BJ (cell line): ENCODE measurements around a stretch of chr17.

GRCh38 chr17:64989113-64989383, 67.5 kb downstream of the GNA13 start:
- CAGE, long polyA plus RNA = no peak
- RRBS = no CpG with 5 or more reads among the region's 2 CpGs

GRCh38 chr17:65001658-65002032, 54.9 kb downstream of the GNA13 start:
- CAGE, long polyA plus RNA = no peak
- RRBS = no CpG with 5 or more reads among the region's 6 CpGs

DNA sequence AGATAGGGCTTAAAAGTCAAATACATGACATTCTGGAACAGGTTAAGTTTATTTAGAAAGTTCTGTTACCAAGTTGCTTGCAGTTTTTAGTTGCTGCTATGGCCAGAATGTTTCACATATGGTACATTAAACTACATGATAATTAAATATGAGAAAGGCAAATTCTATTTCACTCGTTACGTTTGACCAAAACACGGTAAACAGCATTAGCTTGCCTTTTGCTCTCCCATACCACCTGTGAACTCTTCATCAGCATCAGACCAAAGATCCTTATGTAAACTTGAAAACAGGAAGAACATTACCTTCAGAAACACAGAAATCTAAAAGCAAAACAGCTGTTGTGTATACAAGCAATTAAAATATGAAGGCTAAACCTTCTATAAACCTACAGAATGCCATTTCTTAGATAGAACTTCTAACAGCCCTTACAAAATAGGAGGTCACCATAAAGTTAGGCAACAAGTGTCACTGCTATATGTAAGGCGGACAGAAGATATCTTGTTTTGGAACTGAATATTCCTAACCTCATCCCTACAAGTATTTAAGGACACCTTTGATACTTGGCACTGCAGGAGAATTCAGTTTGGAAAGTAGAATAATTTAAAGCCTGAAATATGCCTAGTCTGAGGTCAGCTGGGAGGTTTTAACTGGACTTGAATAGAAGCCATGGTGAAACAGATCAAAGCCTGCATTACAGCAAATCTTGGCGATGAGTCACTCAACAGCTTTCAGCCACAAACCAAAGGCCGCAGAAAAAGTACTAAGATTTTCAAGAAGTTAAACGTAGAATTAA, 43.0 kb downstream of the GNA13 start:
- CAGE, long polyA plus RNA = no peak
- RRBS = no CpG with 5 or more reads among the region's 7 CpGs

- CAGE, long polyA plus RNA = no peak
- RRBS = no CpG with 5 or more reads among the region's 11 CpGs
Observed at GRCh38 chr17:65022817-65023694, 33.5 kb downstream of the GNA13 start.

GRCh38 chr17:65122661-65123728, 14.2 kb upstream of the RGS9 start:
- CAGE, long polyA plus RNA = no peak
- RRBS = 2% methylated on average over 18 of the region's 59 CpGs

DNA sequence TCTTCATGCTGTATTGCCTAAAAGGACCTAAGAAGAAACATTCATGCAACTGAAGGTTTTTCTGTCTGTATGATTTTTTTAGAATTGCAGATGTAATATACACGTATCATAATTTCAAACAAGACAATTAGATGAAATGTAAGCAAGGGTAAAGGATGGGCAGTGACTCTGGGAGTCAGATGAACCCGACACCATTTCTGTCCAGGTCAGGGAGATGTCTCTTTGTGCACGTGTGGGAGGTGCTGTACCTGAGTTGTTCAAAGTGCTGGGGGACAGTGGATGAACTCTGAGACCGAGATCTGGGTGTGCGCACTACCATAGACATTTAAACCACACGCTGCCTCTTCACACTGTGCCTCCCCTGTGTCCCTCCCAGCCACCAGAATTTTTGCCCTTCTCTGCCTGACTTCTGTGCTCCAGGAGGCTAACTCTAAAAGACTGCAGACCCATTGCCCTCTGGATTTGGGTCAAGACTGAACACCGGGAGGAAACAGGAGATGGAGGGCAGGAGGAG, 5.9 kb upstream of the RGS9 start:
- CAGE, long polyA plus RNA = no peak
- RRBS = no CpG with 5 or more reads among the region's 7 CpGs

DNA sequence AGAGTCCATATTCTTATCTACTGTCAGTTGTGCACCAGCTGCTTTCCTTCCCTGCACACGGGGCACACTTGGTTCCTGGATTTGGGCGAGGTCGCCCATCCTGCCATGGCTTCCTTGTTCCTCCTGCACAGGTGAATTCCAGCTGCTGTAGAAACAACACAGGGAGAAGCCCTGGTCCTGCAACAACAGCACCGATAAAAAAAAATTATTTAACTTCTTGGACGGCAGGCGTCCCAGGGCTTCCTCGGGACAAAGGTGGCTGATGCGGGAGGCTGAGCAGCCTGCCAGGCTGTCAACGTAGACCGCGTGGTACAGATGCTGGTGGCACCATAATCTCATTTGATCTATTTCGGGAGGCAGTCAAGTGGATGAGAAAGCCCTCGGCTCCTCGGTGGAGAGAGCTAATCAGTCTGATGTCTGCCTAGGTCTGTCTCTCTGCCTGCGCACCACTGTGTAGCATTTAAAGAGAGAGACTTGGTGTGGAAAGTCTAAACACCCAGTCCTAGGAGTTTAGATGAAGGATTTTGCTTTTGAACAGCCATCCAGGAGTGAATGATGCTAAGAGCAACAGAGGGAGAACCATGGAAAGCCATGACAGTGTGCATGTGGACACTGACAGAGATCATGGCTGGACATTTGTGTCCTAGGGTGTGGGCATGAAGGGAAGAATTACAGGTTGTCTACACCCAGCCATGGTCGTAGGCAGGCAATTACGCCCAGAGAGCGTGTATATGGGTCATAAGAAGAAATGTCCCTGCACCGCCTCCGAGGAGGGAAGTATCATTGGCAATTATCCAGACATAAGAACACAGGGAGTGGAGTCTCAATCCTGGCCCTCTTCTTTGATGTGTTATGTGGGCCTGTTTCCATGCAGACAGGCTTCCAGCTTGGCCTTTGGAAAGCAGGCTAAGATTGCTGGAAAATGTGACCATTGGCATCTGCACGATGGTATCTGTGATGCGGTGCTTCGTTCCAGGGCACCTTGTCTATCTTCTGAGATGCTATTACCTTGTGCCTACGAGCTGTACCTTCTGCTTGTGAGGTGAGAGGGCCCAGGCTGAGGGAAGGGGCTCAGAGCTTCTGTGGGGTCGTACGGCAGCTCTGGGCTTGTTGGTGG, 19.5 kb downstream of the RGS9 start:
- CAGE, long polyA plus RNA = no peak
- RRBS = no CpG with 5 or more reads among the region's 26 CpGs

GRCh38 chr17:65455913-65456448, 105.5 kb downstream of the AXIN2 start:
- CAGE, long polyA plus RNA = no peak
- RRBS = no CpG with 5 or more reads among the region's 10 CpGs

GRCh38 chr17:65551906-65552691, 9.3 kb downstream of the AXIN2 start:
- CAGE, long polyA plus RNA = no peak
- RRBS = no CpG with 5 or more reads among the region's 9 CpGs

GRCh38 chr17:65697629-65698003, 136.2 kb upstream of the AXIN2 start:
- CAGE, long polyA plus RNA = no peak
- RRBS = no CpG with 5 or more reads among the region's 5 CpGs

GRCh38 chr17:65903234-65903506, 288.8 kb downstream of the CEP112 start:
- CAGE, long polyA plus RNA = no peak
- RRBS = no CpG with 5 or more reads among the region's 4 CpGs

DNA sequence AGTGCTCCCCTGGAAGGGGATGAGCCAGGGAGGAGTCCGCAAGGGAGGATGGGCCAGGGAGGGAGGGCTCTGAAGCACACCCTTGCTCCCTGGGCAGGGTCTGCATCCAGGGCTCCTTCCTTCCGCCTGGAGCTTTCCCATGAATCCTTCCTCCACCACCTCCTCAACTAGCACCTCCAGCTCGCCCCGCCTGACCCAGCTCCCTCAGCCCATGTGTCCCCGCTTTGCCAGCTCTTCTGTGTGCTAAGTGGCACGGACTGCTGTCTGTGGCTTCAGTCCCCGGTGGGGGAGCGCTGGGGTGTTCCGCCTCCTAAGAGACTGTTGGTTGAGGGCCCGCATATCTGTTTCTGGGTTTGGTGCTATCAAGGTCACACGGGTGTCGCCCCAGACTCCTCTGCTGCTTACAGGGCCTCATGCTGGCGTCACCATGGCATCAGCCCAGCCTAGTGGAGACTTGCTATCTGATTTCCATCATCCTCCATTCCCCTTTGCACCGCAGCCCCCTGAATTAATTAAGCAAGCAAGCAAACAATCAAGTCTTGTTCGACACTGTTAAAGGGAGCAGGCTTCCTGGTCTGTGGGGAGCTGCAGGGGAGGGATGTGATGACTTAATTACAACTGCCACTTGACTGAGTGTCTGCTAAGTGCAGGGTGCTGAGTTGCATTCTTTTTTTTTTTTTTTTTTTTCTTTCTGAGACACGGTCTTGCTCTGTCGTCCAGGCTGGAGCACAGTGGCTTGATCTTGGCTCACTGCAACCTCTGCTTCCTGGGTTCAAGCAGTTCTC, 71.8 kb downstream of the PRKCA start:
- CAGE, long polyA plus RNA = no peak
- RRBS = no CpG with 5 or more reads among the region's 17 CpGs

DNA sequence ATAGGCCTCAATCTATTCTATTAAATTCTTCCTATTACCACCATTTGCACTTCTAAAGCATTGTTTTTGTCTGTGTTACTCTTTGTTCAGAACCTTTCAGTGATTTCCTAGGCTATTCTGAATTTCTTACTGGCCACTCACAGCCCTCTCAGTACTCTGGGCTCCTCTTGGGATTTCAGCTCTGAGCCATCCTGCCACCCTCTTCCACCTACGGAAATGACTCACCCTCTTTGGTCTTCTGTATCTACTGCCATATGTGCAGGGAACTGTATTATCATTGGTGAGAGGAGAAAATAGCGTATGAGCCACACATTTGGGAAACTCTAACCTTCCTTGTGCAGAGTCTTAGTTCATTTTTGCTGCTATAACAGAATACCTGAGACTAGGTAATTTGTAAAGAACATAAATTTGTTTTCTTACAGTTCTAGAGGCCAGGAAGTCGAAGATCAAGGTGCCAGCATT, 191.5 kb downstream of the PRKCA start:
- CAGE, long polyA plus RNA = no peak
- RRBS = no CpG with 5 or more reads among the region's 3 CpGs

- CAGE, long polyA plus RNA = no peak
- RRBS = 3% methylated on average over 46 of the region's 135 CpGs
Observed at GRCh38 chr17:66964789-66965941, 658 bp downstream of the CACNG4 start.

GRCh38 chr17:67246188-67246504, 1.1 kb upstream of the HELZ start:
- CAGE, long polyA plus RNA = no peak
- RRBS = 2% methylated on average over 14 of the region's 23 CpGs

DNA sequence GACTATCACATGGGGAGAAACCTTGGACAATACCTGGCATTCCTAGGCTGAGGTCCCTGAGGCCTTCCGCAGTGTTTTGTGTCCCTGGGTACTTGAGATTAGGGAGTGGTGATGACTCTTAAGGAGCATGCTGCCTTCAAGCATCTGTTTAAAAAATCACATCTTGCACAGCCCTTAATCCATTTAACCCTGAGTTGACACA, 39.0 kb downstream of the PSMD12 start:
- CAGE, long polyA plus RNA = no peak
- RRBS = no CpG with 5 or more reads among the region's 1 CpG

GRCh38 chr17:67360836-67361292, 5.5 kb downstream of the PSMD12 start:
- CAGE, long polyA plus RNA = no peak
- RRBS = no CpG with 5 or more reads among the region's 2 CpGs

- CAGE, long polyA plus RNA = no peak
- RRBS = no CpG with 5 or more reads among the region's 6 CpGs
Observed at GRCh38 chr17:67402208-67402563, 25.1 kb downstream of the PITPNC1 start.

DNA sequence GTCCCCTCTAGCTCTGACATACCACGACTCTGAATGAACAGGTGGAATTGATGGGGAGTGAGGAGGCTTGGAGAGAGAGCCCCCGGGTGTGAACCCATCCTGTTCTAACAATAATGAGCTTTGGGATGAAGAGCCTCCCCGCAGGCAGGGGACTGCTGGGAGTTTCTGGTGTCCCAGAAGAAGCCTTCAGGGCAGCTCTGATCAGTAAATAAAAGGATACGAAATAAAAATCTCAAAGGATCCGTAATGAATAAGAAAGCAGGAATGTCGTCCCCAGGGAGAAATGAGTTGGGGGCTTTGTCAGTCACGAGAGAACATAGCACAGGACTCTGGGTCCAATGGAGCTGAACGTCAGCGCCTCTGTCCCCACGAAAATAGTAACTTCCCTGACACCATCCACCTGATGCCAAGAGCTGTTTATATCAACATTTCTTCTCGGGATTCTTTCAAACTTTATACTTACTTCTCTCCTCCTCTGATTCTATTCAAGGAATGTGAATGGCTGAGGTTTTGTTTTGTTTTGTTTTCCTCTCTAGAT, 113.4 kb downstream of the PITPNC1 start:
- CAGE, long polyA plus RNA = no peak
- RRBS = no CpG with 5 or more reads among the region's 11 CpGs

DNA sequence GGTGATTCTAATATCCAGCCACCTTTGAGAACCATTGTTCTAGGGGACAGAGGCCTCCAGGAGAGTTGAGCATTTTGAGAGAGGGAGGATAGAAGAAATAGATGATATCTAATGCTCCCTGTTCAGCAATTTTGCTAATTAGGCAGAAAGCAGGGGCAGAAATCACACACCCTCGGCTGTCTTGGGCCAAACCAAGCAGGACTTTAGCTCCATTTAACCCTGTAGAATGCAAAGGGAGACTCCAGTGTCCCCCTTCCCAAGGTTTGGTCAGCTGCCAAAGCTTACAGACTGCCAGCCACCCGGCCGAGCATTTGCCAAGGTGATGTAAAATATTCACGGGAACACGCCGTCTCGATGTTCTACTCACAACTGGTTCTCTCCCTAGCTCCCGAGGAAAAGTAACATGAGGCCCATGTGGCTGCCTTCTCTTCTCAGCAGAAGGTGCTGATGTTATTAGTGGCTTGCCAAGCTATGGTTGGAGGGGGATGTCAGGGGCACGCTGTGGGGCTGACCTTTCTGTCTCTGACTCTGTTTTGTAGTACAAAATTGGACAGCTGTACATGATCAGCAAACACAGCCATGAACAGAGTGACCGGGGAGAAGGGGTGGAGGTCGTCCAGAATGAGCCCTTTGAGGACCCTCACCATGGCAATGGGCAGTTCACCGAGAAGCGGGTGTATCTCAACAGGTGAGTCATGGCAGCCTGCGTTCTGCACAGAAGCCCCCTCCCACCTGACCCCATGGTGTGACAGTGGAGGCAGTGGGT, 155.4 kb downstream of the PITPNC1 start:
- CAGE, long polyA plus RNA = no peak
- RRBS = no CpG with 5 or more reads among the region's 14 CpGs